Mesenchymal stem cell of adipose (primary cell): ENCODE data around the genes CLPTM1, TRAPPC6A, EXOC3L2, MARK4 and KLC3.

GRCh38 chr19:44764835-44765603 is 12.7 kb upstream of the CBLC start:
- CAGE, long polyA plus RNA: no peak

GRCh38 chr19:44870033-44870656 is 20.9 kb upstream of the TOMM40 start:
- CAGE, long polyA plus RNA: no peak

GRCh38 chr19:44874179-44875149 is 16.6 kb upstream of the TOMM40 start:
- CAGE, long polyA plus RNA: no peak

DNA sequence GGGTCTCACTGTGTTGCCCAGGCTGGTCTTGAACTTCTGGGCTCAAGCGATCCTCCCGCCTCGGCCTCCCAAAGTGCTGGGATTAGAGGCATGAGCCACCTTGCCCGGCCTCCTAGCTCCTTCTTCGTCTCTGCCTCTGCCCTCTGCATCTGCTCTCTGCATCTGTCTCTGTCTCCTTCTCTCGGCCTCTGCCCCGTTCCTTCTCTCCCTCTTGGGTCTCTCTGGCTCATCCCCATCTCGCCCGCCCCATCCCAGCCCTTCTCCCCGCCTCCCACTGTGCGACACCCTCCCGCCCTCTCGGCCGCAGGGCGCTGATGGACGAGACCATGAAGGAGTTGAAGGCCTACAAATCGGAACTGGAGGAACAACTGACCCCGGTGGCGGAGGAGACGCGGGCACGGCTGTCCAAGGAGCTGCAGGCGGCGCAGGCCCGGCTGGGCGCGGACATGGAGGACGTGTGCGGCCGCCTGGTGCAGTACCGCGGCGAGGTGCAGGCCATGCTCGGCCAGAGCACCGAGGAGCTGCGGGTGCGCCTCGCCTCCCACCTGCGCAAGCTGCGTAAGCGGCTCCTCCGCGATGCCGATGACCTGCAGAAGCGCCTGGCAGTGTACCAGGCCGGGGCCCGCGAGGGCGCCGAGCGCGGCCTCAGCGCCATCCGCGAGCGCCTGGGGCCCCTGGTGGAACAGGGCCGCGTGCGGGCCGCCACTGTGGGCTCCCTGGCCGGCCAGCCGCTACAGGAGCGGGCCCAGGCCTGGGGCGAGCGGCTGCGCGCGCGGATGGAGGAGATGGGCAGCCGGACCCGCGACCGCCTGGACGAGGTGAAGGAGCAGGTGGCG is 2.8 kb downstream of the APOE start:
- CAGE, long polyA plus RNA: no peak

- CAGE, long polyA plus RNA: no peak
These were observed at the start of gene CLPTM1 for GRCh38 chr19:44954290-44955477. CLPTM1 (plus strand) TSS chr19:44955380.

DNA sequence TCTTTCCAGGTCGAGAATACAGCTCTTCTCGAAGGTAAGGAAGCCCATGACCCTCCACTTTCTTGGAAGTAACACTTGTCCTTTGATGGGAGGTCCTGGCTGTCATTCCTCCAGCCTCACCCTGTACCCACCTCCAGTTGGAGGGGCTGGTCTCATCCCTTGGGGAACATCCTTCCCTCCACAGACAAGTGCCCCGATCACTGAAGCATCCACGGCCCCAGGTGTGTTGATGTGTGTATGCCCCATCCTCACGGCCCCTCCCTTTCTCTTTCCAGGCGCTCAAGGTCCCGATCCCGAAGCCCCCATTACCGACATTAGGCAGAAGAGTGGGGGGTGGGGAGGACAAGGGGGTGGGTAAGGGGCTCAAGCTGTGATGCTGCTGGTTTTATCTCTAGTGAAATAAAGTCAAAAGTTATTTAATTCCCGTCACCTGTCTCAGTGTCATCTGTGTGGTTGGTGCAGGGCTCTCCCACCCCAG is 5.7 kb downstream of the ZNF296 start:
- CAGE, long polyA plus RNA: no peak

DNA sequence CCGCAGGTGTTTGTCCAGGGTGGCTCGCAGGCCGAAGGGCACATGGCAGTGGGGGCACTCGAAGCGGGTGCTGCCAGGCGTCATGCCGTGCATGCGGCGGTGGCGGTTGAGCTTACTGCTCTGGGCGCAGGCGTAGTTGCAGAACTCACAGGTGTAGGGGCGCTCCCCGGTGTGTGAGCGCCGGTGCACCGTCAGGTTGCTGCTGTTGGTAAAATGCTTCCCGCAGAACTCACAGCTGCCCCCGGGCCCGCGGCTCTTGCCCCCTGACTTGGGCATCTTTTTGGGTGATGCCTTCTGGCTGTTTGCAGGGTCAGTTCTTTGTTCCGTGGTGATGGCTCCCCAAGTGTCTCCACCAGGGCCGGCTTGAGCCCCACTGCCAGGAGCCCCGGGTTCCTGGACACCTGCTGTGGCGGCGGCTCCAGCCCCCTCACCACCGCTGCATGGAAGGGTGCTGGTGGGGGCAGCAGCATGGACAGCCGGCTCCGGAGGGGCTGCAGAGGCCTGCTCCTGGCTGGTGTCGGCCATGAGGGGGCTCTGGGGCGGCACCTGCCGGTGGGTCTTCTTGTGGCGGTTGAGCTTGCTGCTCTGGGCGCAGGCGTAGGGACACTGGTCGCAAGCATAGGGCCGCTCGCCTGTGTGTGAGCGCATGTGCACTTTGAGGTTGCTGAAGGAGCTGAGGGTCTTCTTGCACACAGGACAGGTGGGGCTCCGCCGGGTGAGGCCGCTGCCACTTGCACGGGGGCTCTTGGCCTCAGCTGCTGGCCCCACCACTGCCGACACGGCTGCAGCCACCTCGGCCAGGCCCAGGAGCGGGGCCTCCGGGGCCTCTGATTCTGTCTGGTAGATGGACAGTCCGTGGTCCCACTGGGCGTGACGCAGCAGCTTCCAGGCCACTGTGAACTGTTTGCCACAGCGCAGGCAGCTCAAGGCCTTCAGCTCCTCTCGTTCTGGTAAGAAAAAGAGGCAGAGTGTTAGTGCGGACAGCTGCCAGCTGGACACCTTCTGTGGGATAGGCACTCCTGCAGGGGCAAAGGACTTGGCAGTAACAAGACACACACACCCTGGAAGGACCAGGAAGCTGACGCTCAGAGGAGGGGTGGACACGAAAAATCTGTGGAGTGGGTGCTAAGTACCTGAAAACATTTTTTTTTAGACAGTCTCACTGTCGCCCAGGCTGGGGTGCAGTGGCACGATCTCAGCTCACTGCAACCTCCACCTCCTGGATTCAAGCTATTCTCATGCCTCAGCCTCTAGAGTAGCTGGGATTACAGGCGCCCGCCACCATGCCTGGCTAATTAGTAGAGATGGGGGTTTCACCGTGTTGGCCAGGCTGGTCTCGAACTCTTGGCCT is 4.2 kb downstream of the ZNF296 start:
- CAGE, long polyA plus RNA: no peak

DNA sequence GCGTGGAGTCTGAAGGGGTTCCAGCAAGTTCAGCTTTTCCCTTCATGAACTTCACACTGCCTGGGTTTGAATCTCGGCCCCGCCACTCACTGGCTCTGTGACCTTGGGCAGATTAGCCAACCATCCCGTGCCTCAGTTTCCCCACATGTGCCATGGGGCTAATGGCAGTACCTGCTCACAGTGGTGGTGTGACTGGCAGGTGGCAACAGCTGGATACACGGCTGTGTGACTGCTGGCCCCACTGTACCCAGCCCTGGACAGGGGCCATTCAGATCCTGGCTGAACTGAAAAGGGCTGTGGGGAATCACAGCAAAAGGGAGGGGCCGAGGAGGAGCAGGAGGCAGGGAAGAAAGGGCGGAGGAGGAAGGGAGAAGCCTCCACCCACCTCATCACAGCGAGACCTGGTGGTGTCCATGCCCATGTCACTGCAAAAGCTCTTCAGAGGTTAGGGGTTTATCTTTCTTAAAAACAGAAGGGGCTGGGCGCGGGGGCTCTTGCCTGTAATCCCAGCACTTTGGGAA is 7.4 kb downstream of the TRAPPC6A start:
- CAGE, long polyA plus RNA: no peak

GRCh38 chr19:45177614-45178699 is at the start of gene TRAPPC6A:
TRAPPC6A (minus strand) TSS chr19:45178237.
- CAGE, long polyA plus RNA: no peak

- CAGE, long polyA plus RNA: no peak
These were observed at the start of gene EXOC3L2 for GRCh38 chr19:45245079-45245761. EXOC3L2 (minus strand) TSS chr19:45245407.

GRCh38 chr19:45250986-45251376 is at the start of gene MARK4:
MARK4 (plus strand) TSS chr19:45251271.
- CAGE, long polyA plus RNA: no peak

DNA sequence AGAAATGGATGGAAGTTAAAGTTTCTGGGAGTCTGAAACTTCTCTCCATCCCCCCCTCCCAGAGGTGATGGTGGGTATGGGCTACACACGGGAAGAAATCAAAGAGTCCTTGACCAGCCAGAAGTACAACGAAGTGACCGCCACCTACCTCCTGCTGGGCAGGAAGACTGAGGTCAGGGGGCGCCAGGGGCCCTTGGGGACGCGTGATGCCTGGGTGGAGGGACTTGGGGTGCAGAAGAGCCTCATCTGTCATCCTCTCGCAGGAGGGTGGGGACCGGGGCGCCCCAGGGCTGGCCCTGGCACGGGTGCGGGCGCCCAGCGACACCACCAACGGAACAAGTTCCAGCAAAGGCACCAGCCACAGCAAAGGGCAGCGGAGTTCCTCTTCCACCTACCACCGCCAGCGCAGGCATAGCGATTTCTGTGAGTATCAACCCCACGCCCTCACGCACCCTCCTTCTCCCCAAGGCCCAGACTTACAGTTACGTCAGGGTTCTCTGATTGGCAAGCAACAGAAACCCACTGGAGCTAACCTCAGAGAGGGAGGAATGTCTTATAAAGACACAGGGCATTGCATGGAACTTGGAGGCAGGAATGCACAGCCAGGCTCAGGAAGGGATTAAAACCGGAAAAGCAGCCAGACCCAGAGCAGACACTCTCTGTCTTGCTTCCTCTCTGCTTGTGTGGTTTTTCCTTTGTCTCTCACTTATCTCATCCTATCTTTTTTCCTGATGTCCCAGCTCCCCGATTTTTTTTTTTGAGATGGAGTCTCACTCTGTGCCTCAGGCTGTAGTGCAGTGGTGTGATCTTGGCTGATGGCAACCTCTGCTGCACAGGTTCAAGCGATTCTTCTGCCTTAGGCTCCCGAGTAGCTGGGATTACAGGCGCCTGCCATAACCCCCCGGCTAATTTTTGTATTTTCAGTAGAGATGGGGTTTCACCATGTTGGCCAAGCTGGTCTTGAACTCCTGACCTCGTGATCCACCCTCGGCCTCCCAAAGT is 29.5 kb downstream of the MARK4 start:
- CAGE, long polyA plus RNA: no peak

GRCh38 chr19:45306337-45306878 is 16.3 kb downstream of the CKM start:
- CAGE, long polyA plus RNA: no peak

DNA sequence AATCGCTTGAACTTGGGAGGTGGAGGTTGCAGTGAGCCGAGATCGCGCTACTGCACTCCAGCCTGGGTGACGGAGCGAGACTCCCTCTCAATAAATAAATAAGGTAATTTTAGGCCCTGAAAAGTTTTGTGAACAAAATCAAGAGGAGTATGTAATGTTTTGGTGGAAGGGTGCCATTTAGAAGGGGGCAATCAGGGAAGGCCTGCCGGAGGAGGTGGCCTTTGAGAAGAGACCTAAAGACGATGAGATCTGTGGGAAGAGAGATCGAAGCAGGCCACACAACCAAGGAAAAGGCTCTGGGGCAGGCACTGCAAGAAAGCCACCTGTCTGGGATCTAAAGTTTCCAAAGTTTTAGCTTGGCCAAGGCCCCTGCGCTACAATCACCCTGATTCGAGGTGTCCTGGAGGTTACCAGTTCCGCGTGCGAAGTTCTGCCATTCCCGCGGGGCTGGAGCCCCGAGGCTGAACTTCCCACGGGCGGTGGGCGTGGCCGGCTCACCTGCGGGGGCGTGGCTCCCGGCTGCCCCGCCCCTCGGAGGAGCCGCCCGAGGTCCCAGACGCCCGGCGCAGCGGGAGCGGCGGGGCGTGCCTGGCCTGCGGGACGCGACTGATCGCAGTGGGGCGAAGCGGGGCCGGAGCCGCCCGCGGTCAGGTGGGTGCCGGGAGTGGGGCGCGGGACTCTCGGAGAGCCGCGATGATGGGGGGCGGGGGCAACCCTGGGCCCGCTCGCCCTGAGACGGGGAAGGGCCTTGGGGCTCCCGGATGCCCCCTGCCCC is at the start of gene KLC3:
KLC3 (plus strand) TSS at position 555 of the 775 bp plus-strand sequence.
- CAGE, long polyA plus RNA: no peak

GRCh38 chr19:45431186-45431359 is 7.4 kb upstream of the ERCC1 start:
- CAGE, long polyA plus RNA: no peak

DNA sequence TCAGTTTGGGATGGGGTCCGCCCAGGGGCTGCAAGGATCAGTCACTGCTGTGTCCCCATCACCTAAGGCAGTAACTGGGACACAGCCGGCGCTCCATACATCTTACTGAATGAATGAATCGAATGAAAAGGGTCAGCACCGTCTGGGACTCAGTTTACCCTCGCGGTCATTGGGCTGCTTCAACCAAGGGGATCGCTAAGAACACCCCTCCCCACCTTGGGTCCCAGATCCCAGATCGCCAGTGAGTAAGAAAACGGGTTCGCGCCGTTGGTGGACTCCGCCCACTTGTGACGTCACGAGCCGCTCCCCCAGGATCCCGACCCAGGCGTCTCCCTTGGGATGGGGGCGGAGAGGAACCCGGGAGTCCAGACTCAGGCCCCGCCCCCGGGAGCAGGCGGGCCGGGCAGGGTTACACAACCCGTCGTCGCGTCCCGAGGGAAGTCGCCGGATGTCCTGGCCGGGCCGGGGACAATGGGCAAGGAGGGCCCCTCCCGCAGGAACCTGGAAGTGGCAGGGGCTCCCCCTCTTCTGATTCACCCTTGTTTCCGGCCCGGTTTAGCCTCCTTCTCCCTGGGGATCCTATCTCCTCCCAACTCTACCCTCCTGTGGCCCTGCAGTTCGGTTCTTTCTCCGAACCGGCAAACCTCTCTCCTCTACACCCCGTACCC is 19.6 kb upstream of the ERCC1 start:
- CAGE, long polyA plus RNA: no peak

DNA sequence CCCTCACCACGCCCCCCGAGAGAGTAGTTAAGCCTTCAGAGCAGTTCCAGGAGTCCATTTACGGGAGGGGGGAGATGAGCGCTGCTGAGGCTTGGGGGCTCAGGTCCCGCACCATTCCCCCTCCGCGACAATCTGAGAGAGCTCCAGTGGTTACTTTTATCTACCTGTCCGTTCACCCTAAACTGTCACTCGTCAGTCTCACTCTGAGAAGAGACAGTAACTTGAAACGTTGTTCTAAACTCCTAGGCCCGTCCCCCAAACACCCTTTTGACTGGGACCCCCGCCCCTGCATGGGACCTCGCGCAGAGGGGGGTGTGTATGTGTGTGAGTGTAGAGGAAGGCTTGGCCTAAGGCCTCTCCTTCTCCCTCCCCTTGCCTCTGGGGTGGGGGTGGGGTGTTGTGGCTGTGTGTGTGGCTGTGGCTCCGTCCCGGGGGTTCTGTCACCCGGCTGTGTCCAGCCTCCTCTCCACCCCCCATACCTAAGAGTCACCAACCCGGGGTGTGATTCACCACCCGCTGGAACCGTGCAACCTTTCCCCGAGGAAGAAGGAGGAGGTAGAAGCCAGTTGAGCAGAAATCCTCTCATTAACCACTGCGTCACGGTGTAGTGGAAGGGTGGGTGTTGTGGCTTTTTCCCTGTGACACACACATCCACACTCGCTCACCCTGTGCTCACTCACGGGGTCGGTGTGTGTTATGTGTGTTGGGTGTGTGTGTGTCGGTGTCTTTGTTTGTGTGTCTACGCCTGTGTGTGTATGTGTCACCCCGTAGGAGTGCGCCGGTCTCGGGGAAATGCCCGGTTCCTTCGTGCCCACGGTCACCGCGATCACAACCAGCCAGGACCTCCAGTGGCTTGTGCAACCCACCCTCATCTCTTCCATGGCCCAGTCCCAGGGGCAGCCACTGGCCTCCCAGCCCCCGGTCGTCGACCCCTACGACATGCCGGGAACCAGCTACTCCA is 2.3 kb downstream of the FOSB start:
- CAGE, long polyA plus RNA: no peak

DNA sequence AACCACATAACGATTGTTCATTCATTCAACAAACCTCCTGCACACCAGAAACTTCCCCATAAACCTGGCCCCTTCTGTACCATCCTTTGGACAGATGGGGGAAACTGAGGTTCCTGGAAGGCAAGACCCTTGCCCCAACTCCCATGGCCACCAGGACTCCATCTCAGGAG is 4.3 kb downstream of the FOSB start:
- CAGE, long polyA plus RNA: no peak

DNA sequence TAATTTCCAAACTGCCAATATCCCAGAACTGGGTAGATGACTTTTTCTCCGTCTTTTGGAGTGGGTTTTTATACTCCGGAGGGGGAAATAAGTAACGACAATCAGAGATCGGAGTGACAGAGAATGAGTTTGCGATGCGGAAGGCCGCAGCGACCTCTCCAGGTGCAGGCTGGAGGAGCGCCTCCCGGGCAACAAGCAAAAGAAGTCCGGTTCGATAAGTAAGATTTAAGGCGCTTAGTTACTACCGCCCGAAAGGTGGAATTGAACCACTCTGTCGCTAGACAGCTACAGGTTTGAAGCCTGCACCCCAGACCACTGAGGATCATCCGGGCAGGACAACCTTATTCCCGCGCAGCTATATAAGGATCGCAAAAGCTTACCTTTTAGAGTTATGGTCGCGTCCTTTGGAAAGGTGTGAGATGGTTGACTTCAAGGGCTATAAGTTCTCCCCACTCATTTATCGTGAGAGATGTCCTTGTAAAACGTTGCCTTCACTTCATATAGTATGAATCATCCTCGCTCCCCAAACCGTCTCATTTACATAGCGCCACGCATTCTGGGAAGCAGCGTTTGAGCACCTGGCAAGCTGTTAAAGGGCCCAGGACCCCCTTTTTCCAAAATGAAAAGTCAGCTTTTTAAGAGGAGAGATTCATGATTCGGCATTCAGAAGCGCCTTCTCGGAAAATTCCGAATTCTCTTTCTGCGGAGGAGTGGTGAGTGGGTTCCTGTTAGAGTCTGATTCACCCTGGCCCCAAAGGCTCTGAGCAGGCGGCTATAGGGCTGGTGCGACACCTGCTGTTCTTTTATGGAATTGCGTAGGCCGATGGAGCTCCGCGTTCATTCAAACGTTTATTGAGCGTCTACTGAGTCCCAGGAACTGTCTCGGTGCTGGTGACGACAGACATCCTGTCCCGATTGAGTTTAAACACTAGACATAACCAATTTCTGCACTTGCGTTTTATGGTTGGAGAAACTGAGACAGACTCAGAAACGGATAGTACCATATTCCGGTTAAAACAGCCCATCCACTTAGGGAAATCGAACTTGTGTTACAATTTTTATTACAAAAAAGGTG is 10.9 kb downstream of the FOSB start:
- CAGE, long polyA plus RNA: no peak

- CAGE, long polyA plus RNA: no peak
These were observed 15.2 kb downstream of the VASP start for GRCh38 chr19:45522342-45523099.